LHCN-M2 (cell line): Measurements from ENCODE around the genes AZI2, STT3B and CMTM8.

- RAMPAGE, long total RNA = start-site peak on the minus strand at chr3:28348809-28348838, 25 reads
Measured at GRCh38 chr3:28348336-28349310, at the start of gene AZI2. TSS of gene AZI2 (minus strand) at chr3:28348824.

DNA sequence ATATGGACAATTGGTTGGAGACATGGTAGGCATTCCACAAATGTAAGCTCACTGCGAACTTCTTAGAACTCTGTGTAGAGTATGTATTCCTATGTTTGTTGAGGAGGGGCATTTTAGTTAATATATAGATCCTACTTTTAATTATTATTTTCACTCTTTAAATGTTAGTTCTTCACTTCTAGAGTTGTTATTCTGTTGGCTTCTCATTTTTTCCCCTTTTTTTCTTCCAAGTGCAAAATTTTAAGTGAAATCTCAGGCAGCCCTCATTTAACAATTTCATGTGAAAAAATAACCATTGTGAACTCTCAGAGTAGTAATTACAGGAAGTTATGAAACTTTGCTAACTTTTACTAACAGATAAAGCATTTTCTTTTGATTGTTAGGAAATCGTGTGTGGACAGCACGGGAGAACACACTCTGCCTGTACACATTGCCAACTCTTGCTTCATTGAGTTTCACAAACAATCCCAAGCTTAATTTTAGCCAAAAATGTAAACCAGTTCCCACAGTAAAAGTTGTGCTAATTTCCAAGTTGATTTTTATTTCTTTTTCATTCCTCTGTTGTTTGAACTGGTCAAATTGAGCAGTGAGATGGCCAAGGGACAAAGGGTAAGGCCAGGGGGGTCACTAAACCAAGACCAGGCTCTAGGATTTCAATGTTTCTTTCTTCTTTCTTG, 414.6 kb downstream of the RBMS3 start:
- RAMPAGE, long total RNA = no peak

- RAMPAGE, long total RNA = no peak
Measured at GRCh38 chr3:29768850-29769290, 488.0 kb downstream of the RBMS3 start.

GRCh38 chr3:30325404-30325964, 280.9 kb upstream of the TGFBR2 start:
- RAMPAGE, long total RNA = no peak

- RAMPAGE, long total RNA = no peak
Measured at GRCh38 chr3:30519055-30519283, 87.4 kb upstream of the TGFBR2 start.

GRCh38 chr3:30605677-30606143, 691 bp upstream of the TGFBR2 start:
- RAMPAGE, long total RNA = no peak

DNA sequence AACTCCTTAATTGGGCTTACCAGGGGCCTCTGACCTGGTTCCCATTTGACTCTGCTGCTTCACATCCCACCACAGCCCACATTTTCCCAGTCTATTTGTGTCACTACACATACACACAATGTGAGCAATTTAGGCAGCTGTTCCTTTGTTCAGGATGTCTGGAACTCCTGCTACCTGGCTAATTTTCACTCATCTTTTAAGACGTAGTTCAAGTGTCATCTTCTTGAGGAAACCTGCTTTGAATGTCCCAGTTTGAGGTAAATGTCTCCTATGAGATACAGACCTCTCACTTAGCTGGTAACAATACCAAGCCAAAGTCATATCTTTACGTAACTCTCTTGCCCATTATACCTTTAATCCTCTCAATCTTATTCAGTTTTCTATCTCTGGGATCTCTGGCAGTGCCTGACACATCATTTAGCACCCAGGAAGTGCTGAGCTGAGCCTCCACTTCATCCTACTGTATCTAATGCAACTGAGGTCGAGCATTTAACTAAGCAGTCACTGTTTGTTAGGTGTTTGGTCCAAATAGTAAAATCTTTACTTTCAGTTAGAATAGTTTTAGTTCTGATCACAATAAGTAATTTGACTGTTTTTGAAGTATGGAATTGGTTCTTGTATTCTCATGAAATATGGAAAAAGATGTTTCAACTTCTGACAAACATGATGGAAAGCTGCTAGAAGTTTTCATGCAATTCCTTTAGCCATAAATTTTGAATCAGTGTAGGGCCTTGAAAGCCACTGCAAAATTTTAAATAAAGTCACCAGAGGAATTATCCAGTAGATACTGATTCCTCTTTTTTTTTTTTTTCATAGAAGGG, 4.6 kb downstream of the TGFBR2 start:
- RAMPAGE, long total RNA = no peak

DNA sequence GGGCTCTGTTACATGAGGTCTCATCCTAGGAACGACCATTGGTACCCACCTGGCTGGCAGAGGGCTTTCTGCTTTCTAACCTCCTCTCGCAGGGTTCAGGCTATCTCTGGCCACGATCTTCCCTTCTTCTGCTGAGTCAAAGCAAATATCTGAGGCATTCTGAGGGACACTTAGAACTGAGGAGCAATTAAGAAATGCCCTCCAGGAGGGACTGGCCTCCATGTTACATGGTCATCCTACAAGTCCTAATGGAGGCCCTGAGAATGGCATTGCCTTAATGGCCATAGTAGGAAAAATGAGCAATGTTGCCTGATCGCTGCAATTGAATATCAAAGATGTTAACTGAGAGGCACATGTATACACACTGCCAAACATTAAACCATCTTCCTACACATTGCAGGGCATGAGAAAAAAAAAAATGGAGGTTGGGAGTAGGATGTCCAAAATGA, 77.5 kb downstream of the TGFBR2 start:
- RAMPAGE, long total RNA = no peak

GRCh38 chr3:30691173-30692426, 85.2 kb downstream of the TGFBR2 start:
- RAMPAGE, long total RNA = no peak

GRCh38 chr3:31532493-31533502, at the start of gene STT3B:
TSS of gene STT3B (plus strand) at chr3:31532925.
- RAMPAGE, long total RNA = no peak

- RAMPAGE, long total RNA = no peak
Measured at GRCh38 chr3:31533503-31533930, 792 bp downstream of the STT3B start.

DNA sequence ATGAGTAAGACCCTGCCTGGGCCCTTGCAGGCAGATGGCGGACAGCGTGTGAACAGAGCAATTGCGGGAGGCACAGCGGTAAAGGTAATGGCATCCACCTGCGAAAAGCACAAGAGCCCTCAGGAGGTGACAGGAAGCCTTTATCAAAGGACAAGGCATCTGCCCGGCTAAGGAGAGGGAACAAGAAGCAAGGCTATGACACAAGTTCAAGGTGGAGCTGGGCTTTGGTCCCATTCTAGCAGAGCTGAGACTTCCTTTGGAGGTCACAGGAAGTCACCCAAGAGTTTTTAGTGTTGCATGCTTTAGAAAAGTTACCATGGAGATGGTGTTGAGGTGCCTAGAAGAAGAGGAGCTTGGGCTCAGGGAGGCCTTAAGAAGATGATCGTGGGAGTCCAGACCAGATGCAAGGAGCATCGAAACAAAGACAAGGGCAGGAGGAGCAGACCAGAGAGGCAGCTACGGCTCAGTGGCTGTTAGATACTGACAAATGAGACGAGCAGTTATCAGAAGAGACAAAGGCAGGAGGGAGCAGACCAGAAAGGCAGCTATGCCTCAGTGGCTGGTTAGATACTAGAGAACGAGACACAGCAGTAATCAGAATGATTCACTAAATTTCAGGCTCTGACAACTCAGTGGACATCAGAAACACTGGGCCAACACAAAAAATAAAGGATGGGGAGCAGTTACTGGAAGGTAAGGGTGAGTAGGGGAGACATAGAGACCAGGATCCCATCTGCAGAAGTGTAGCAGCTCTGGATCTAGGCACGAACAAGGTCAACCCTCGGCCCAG, 34.4 kb downstream of the OSBPL10 start:
- RAMPAGE, long total RNA = no peak

GRCh38 chr3:32201106-32201773, 37.2 kb upstream of the CMTM8 start:
- RAMPAGE, long total RNA = no peak

DNA sequence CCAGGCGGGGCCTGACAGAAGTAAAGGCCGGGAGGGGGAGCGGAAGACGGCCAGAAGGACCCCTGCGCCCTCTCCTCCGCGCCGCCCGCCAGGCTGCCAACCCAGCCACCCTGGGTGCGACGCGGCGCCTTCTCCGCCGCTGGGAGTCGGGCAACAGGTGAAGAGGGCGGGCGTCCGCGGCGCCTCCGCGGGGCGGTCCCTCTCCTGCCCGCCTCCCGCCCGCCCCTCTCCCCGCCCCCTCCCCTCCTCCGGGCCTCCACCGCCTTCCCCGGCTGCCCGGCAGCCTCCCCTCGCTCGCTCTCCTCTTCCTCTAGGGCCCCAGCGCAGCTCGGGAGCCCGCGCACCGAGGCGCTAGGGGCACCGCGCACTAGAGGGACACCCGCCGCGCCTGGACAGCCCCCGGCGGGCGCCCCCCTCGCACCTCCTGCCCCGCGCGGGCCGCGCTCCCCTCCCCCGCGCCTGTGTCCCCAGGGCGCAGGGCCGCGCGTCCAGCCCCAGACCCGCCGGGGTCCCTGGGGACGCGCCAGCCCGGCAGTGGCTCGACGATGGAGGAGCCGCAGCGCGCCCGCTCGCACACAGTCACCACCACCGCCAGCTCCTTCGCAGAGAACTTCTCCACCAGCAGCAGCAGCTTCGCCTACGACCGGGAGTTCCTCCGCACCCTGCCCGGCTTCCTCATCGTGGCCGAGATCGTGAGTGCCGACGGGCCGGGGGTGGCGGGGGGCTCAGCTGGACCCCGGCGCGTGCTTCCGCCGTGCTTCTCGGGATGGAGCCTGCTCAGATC, at the start of gene CMTM8:
TSS of gene CMTM8 (plus strand) at position 253 of the 784 bp plus-strand sequence.
- RAMPAGE, long total RNA = no peak

DNA sequence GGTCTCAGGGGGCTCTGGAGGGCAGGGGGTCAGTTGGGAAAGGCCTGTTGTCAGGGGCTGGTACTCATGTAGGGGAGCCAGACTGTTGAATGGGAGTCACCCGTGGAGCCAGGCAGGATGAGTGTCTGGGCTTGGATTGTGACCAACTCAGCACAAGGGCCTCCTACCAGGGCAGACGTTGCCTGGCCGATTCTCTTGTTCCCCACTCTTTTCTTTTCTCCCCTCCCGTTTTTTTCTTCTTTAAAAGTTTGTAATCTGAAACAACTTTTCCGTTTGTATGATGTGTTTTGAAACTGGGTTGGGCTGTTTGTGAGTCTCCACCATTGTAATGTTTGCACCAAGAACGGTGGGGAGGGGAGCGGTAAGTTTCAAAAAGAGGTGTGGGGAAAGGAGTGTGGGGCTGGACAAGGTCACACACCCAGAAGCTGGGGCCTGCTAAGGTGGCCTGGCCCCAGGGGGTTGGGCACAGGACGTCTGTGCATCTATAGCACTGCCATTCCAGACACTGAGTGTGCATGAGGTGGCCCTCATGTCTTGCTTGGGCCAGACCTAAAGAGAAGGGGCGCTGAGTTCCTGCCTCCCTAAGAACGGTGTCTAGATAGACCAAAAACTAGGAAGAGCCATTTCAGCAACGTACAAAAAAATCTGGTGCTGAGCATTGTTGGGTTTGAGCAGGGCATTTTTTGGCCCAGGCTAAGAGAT, 1.2 kb downstream of the CMTM7 start:
- RAMPAGE, long total RNA = no peak

DNA sequence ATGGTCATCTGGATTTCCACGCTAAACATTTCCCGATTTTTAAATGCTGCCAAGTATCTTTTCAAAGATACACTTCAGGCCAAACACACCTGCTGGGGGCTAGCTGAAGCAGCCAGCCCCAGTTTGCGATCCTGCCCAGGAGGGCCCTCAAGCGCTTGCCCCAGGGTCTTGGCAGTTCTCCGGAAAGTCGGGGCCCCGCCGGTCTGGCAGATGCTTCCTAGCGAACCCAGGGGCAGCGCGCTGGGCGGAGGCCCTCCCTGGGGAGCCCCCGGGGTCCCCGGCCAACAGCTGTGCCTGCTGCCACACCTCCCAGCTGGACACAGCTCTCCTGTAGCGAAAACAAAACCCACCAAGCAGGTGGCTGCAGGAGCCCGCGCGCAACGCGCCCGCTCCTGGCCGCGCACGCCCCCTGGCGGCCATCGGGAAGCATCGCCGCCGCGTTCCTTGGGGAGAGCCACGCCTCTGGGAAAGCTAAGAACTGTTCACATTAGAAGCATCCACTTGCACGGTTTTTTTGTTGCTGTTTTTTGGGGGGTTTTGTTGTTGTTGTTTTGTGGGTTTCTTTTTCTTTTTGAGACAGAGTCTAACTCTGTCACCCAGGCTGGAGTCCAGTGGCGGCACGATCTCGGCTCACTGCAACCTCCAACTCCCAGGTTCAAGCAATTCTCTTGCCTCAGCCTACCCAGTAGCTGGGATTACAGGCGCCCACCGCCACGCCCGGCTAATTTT, 34.9 kb downstream of the CMTM6 start:
- RAMPAGE, long total RNA = no peak

DNA sequence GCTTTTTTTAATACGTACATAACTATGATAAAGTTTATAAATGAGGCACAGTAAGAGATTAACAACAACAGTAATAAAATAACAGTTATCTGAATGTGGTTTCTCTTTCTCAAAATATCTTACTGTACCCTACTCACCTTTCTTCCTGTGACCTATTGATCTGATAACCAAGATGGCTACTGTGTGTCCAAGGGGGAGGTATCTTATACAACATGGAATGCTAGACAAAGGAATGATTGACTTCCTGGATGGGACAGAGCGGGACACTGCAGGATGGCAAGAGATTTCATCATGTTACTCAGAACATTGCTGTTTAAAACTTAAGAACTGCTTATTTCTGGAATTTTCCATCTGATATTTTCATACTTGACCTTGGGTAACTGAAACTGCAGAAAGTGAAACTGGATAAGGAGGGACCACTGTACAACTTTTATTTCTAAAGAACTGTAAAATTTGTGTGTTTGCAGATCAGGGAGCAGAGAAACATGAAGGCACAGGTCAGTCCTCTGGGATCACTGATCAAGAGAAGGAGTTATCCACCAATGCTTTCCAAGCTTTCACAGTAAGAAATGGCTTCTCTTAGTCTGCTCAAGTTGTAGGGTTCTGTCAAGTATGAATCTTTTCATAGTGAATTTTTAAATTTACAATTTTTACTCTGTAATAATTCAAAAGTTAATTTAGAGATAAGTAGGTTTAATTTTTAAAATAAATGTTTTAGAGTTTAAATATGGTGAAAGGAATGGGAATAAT, 18.6 kb downstream of the CNOT10 start:
- RAMPAGE, long total RNA = no peak

DNA sequence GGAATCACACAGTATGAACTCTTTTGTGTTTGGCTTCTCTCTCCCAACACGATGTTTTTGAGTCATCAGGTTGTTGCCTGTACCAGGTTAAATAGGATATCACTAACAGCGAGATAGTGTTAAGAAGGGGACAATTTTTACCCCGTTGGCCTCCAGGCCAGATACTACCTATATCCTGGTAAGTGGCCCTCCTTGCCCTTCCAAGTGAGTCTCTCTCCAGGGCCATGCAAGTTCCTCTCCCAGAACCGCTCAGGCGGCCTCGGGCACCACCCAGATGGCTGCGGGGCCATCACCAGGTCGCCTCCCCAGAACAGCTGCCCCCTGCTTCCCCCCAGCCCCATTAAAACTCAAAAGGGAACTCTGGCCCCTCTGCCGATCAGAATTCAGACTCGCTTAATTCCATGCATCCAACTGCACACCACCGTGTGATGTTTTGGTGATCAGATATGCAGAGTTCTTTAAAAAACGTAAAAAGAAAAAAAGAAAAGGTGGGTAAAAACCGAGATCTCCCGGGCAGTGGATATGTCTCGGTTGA, 2.0 kb upstream of the TRIM71 start:
- RAMPAGE, long total RNA = no peak

- RAMPAGE, long total RNA = no peak
Measured at GRCh38 chr3:32902834-32903405, 48.5 kb upstream of the CCR4 start.

DNA sequence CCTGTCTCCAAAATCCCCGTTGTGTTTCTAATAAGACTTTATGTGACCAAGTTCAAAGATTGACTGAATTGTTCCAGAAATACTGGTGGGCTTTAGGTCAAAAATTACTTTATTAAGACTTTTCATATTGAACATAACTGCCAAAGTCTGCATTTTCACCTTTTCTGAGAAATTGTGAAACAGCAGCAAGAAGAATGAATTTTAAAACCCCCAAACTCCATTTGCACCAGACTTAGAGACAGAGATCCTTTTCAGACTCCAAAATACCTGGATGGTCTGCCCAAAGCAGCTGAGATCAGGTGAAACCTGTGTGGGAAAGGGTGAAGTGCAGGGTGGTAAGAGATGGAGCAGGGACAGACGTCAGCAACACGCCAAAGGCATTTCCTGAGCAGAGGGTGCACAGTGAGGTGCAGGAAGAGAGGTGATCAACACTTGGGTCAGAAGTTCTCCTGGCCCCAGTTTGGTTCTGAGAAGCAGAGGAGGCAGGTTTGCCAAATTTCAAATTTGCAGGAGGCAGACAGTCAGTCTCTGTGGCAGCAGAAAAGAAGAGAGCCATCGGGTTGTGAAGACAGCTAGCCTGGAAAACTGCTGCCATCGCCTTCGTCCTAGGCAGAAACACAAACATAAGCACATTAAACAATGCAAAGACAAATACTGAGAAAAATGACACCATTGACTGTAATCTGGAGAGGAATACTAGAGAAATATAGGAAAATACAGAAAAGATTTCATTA, 9.7 kb downstream of the CCR4 start:
- RAMPAGE, long total RNA = no peak